ENCODE measurements around the genes BARHL1 and TSC1.

- PRO-cap, 3 experiments = no peak in any of the 3 experiments
- RAMPAGE, long total RNA = no peak
- RRBS, 2 experiments = no CpG with 5 or more reads among the region's 4 CpGs
These were observed 25.2 kb upstream of the RAPGEF1 start for GRCh38 chr9:131765118-131765378.

GRCh38 chr9:131824279-131824478 lies 84.3 kb upstream of the RAPGEF1 start:
- PRO-cap, 3 experiments = no peak in any of the 3 experiments
- RAMPAGE, long total RNA = no peak
- RRBS, 2 experiments = 31% methylated on average over 2 of the region's 8 CpGs; no CpG with 5 or more reads in 1 of the 2 experiments

GRCh38 chr9:131869169-131869659 lies 129.3 kb upstream of the RAPGEF1 start:
- PRO-cap, 3 experiments = no peak in any of the 3 experiments
- RAMPAGE, long total RNA = no peak
- RRBS, 2 experiments = no CpG with 5 or more reads among the region's 9 CpGs

DNA sequence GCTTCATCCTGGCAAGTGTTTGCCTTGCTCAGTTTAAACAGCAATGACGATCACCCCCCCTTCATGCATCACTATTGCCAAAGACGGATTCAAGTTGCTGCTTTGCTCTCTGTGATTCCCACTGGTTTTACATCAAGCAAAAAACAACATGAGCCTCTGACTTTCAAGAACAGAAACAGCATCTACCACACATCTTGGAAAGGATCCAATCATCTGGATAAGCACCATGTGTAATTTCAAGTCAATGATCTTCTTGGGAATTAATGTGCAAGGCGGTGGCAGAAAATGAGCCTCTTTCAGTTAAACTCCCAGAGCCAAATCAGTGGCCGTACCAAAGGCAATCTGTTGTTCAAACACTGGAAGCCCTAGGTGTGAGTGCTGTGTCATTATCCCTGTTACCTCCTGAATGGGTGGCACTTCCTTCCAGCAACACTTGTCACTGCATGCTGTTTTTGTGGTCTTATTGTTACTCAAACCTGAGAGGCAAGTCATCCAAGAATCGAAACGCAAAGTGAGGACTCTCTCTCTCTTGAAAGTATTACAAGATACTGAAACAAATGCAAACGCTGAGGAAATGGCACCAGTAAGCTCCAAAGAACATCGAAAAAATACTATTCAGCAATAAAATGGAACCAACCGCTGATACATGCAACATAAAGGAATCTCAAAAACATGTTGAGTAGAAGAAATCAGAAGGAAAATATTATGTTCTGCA lies 72.8 kb downstream of the MED27 start:
- PRO-cap, 3 experiments = no peak in any of the 3 experiments
- RAMPAGE, long total RNA = no peak
- RRBS, 2 experiments = no CpG with 5 or more reads among the region's 9 CpGs

GRCh38 chr9:132233471-132233880 lies 71.6 kb downstream of the NTNG2 start:
- PRO-cap, 3 experiments = no peak in any of the 3 experiments
- RAMPAGE, long total RNA = no peak
- RRBS, 2 experiments = no CpG with 5 or more reads among the region's 5 CpGs

DNA sequence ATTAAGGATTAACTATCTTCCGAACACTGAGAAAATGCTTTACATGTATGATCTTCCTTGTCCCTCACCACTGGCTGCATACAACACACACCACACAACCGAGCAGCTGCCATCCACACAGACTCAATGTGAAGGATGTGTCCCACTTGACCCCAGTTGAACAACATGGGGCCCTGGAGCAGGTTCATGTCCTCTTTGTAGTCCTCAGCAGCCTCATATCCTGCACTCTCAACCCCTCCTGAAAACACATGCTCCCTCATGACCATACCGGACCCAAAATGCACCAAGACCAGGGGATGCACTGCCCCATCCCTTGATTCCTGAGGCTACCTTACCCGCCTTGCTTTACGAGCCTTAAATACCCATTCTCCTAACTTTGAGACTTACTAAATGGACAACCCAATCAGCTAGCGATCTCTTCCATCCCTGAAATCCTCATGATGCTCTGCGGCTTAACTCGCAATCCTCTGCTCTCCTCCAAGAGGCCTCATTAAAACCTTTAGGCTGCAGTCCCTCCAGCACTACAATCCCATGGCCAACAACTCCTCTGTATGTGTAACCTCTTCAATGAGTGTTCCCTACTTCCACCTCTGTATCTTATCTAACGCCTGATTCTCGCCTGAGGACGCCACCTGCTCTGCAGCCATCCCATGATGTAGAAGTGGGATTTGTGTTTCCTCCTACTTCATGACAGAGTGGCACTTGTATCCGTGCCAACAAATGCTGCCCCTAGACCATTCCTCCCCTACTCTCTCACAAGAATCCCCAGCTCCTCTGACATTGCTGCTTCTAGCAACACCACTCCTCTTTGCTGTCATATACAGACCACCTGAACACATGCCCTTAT lies 78.8 kb downstream of the SETX start:
- PRO-cap, 3 experiments = no peak in any of the 3 experiments
- RAMPAGE, long total RNA = no peak
- RRBS, 2 experiments = no CpG with 5 or more reads among the region's 12 CpGs

- PRO-cap, 3 experiments = no peak in any of the 3 experiments
- RAMPAGE, long total RNA = no peak
- RRBS, 2 experiments = no CpG with 5 or more reads among the region's 5 CpGs
These were observed 24.6 kb downstream of the TTF1 start for GRCh38 chr9:132382072-132382476.

DNA sequence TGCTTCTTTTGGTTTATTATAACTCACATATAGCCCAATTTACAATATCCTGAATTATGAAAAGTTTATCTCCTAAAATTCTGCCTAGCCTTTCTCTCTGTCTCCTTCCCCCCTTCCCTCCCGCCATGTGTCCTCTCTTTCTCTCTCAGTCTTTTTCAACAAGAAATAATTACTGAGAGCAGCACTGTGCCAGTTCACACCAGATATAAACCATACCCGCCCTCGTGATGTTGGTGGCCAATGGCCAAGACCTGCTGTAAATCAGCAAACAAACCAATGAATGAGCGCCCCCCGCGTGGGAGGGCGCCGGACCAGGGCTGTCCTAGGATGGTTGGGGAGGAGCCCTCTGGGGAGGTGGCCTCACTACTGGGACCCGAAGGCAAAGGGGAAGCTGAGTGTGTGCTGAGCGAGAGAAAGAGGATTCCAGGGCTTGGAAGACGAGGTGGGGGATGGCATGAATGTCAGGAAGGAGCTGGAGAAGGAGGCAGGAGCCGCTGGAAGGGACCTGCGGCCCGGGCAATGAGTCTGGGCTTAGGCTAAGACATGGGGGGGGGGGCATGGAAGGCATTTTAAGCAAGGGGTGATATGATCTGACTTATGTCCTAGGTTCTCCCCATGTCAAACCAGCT lies 51.2 kb upstream of the BARHL1 start:
- PRO-cap, 3 experiments = no peak in any of the 3 experiments
- RAMPAGE, long total RNA = no peak
- RRBS, 2 experiments = no CpG with 5 or more reads among the region's 14 CpGs

GRCh38 chr9:132582338-132582766 lies at the start of gene BARHL1:
Gene BARHL1, plus strand, starts transcription at chr9:132582606.
- PRO-cap, 3 experiments = no peak in any of the 3 experiments
- RAMPAGE, long total RNA = no peak
- RRBS, 2 experiments = no CpG with 5 or more reads among the region's 27 CpGs

DNA sequence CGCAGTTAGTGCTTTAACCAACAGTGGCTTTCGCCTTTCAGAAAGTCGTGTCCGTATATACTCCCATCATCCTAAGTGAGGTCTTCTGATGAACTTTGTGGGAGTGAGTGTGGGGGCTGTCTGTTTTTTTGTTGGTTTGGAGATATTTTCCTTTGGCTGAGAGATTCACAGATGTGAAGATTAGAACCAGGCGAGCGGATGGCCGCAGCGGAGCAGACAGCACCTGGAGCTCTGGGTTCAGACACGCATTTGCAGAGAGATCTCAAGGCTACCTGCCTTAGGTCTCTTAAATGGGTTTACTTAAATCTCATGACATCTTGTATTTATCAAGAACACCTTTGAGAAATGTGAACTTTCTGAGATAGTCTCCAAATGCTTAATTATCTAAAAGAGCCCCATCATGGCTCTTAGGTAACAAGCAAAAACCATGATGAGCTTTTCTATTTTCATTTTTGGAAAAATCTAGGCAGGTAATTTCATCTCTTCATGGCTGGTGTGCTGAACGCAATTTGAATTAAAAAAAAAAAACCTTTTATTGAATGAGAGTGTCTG lies 57.4 kb downstream of the AK8 start:
- PRO-cap, 3 experiments = no peak in any of the 3 experiments
- RAMPAGE, long total RNA = no peak
- RRBS, 2 experiments = no CpG with 5 or more reads among the region's 10 CpGs

DNA sequence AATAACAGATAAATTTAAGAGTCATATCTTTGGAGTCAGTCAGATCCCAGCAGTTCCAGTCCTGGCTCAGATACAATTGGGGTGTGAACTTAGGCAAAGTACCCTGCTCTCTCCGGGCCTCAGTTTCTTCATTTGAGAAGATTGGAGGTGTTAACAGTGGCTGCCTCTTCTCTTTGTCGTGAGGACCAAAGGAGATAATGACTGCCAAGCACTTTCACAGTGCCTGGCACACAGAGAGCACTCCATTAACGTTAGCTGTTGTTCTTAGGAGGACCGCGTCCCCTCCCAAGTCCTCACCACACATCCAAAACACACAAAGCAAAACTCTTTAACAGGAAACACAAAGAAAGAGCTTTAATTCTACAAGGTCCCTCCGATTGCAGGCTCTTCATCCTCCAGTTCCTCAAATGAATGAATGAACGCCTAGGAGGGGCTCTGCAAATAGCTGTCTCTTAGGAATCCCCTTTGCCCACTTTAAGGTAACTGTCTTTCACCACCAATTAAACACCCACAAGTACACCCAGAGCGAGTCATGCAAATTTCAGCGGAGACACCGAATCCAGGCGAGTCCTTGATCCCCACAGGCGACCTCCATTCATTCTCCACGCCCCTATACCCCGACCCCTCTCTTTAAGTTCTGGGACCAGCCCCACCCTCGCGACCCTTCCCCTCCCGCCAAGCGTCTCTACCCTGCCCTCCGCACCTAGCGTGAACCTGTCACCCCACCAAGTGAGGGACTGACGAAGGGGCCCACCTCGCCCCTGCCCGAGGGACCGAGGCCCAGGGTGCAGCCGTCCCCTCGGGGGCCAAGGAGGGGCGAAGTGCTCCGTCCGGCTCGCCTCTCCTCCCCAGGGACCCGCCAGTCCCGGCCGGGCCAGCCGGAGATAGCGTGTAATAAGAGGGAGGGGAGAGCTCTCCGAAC lies 671 bp downstream of the TSC1 start:
- PRO-cap, 3 experiments = no peak in any of the 3 experiments
- RAMPAGE, long total RNA = no peak
- RRBS, 2 experiments = 5 to 6% methylated on average over 2 of the region's 36 CpGs

DNA sequence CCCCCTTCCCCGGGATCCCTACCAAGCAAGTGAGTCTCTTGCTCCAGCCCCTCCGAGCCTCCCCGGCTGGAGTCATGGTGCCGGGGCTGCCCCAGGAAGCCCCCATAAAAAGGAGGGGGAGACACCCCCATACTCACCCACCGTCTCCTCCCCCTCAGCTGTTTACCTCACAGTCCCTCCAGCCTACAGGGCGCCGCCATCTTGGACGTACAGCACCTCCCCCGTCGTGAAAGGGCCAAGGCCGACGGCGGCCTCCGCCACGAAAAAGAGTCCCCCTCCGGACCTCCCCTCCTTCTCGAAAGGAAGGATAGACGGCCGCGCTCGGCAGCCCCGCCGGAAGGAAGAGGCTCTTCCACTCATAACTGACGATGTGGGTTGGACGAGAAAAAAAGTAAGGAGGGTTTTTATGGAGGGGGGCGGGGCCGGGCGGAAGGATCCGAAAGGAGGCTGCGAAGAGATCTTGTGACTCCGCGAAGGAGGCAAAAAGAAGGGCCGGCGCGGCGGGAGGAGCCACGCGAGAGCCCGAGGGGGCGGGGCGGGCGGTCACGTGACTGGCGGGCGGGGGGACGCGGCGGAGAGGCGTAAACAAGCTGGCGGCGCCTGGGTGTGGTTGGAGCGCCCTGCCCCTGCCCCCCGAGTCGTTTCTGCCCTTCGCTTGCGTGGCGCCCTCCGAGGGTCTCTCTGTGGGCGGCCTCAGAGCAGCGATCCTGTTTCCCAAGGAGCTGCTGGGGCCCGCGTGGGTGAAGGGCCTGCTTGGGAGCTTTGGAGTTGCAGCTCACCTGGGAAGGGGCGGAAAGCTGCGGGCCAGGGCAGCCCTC lies at the start of gene TSC1:
Gene TSC1, minus strand, starts transcription at position 211 of the 818 bp plus-strand sequence.
- PRO-cap, 3 experiments = peak in 3 of 3 experiments; most common plus-strand start position 551 of the sequence (in 3); most common minus-strand start position 203 of the sequence (in 1)
- RAMPAGE, long total RNA = start-site peak on the minus strand centred at position 207 of the sequence, 44 bp wide, 60 and 70 reads in 2 replicates
- RRBS, 2 experiments = 2% methylated on average over 20 of the region's 64 CpGs

- PRO-cap, 3 experiments = no peak in any of the 3 experiments
- RAMPAGE, long total RNA = no peak
- RRBS, 2 experiments = no CpG with 5 or more reads among the region's 12 CpGs
These were observed 7.8 kb upstream of the GFI1B start for GRCh38 chr9:132970576-132971288.

- PRO-cap, 3 experiments = peak in 3 of 3 experiments; most common minus-strand start chr9:133030447 (in 1)
- RAMPAGE, long total RNA = no peak
- RRBS, 2 experiments = under 1 to 2% methylated on average over 11 of the region's 64 CpGs
These were observed 961 bp upstream of the GTF3C5 start for GRCh38 chr9:133029512-133030560.

- PRO-cap, 3 experiments = no peak in any of the 3 experiments
- RAMPAGE, long total RNA = no peak
- RRBS, 2 experiments = no CpG with 5 or more reads among the region's 11 CpGs
These were observed 1.4 kb downstream of the GTF3C5 start for GRCh38 chr9:133032137-133032616.

DNA sequence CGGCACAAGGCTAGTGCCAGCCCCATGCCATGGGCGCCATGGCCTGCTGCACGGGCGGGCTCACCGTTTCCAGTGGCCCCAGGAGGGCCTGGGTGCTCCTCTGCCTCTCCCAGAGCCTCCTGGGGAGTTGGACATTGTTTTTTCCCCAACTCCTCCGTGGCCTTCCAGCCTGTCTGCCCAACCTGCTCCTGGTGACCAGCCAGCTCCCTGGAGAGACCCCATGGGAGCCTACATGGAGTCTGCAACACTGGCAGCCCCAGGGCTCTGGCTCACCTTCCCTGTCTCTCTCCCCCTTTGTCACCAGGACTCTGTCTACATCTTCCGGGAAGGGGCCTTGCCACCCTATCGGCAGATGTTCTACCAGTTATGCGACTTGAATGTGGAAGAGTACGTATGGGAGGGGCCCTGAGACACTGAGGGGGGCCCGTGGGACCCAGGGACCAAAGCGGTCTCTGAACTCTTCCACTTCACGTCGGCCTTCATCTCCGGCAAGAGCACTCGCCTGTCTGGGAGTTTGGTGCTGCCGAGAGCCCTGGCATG lies 6.0 kb upstream of the CEL start:
- PRO-cap, 3 experiments = no peak in any of the 3 experiments
- RAMPAGE, long total RNA = no peak
- RRBS, 2 experiments = no CpG with 5 or more reads among the region's 17 CpGs

- PRO-cap, 3 experiments = no peak in any of the 3 experiments
- RAMPAGE, long total RNA = no peak
- RRBS, 2 experiments = no CpG with 5 or more reads among the region's 21 CpGs
These were observed 660 bp upstream of the CEL start for GRCh38 chr9:133060894-133061747.

GRCh38 chr9:133066725-133067527 lies 5.1 kb downstream of the CEL start:
- PRO-cap, 3 experiments = no peak in any of the 3 experiments
- RAMPAGE, long total RNA = no peak
- RRBS, 2 experiments = no CpG with 5 or more reads among the region's 24 CpGs

GRCh38 chr9:133111779-133112488 lies 9.1 kb downstream of the RALGDS start:
- PRO-cap, 3 experiments = no peak in any of the 3 experiments
- RAMPAGE, long total RNA = no peak
- RRBS, 2 experiments = no CpG with 5 or more reads among the region's 27 CpGs

DNA sequence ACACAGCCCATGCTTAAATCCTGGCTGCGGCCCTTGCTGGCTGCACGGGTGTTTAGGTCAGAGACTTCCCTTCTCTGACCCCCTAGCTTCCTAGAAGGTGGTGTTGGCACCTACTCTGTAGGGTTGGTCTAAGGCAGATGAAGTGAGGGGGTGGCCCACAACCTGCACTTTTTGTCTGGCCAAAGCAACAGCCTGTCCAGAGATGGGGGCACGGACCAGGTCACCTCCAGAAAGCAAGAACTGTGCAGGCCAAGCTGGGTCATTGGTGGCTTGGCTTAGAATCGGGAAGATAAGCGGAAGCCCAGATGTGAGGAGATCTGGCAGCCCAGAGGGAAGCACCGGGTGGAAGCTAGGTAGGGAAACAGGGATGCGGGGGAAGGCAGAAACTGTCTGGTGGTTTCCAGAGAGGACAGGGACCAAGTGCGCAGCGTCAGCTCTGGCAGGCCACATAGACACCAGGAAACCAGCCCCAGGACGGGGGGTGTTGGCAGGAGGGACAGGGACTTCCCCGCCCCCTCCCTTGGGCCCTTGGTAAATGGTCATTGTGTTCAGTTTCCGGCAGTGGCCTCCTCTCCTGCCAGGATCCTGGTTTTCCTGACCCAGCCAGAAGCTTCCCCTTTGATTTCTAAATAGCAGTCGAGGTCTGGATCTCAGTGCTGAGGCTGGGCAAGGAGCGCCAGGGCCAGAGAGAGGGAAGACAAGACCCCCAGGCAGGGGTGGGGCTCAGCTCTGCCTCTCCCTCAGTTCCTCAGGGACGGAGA lies 2.1 kb downstream of the RALGDS start:
- PRO-cap, 3 experiments = peak in 3 of 3 experiments; most common plus-strand start position 635 of the sequence (in 3); most common minus-strand start position 424 of the sequence (in 1)
- RAMPAGE, long total RNA = no peak
- RRBS, 2 experiments = no CpG with 5 or more reads among the region's 15 CpGs